Anterior vena cava (tissue), 1 donor: Measurements from ENCODE around the gene FMR1NB.

DNA sequence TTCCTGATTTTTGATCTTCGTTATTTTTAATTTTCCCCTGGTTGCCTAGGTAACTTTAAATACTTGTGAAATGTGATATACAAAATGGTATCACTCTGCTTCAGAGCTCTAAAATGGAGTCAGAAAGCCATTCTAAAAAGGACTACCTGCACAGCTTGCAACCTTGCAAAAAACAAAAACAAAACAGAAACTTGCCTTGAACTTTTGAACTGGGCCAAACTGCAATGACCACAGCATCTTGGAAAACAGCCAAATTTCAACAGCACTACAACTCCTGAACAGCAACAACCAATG, 36.0 kb upstream of the FMR1 start:
- PRO-cap: no peak

GRCh38 chrX:147929813-147930390, 18.2 kb downstream of the FMR1 start:
- PRO-cap: no peak

DNA sequence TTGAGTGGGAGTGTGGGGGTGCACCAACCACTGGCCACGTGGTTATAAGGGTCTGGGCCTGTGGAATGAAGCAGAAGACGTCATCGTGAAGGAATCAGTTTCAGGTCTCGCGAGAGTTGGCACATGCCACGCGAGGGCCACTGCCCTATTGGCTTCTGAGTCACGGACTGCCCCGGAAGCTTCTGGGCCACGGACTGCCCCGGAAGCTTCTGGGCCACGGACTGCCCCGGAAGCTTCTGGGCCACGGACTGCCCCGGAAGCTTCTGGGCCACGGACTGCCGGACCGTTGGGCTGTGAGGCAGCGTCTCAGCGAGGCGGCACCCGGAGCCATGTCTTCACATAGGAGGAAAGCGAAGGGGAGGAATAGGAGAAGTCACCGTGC, at the start of gene FMR1NB:
Gene FMR1NB, plus strand, starts transcription at position 264 of the 382 bp plus-strand sequence.
- PRO-cap: no peak

DNA sequence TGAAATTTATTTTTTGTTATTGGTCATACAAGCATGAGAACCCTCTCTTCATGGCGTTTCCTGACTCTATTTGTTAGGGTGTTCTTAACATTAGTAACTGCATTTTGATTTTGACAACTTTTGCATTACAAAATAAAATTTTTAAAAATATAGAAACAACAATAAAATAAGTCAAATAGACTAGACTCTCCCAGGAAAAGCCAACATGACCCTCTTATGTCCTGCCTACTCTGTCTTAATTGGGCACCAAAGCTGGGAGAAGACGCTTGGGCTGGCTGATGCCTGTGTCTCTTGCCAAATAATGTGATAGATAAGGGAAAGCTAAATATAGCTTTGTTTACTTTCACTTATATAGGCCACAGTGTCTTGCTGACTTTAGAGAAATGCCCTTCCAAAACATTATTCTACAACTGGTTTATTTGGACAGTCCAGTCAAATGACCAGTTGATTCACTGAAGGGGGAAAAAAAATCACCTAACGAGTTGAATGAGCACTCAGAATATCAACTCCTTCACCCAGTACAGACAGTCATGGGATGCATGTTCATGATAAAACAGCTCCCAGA, 54.2 kb downstream of the FMR1NB start:
- PRO-cap: no peak

- PRO-cap: no peak
These were observed 190.1 kb upstream of the AFF2 start for GRCh38 chrX:148310315-148310787.

DNA sequence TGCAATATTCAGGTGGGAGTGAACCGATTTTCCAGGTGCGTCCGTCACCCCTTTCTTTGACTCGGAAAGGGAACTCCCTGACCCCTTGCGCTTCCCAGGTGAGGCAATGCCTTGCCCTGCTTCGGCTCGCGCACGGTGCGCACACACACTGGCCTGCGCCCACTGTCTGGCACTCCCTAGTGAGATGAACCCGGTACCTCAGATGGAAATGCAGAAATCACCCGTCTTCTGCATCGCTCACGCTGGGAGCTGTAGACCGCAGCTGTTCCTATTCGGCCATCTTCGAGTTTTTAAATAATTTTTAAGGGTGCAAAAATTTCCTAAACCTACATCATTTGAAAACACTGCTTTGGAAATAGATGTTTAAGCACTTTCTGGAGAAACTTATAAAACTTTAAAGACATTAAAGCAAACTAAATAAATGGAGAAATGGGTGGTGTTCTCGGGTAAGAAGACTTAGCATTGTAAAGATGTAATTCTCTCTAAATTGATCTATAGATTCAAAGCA, 231.3 kb downstream of the ENSG00000287585 start:
- PRO-cap: no peak

GRCh38 chrX:149545143-149546035, 4.3 kb downstream of the HSFX3 start:
- PRO-cap: no peak

- PRO-cap: no peak
These were observed 47.7 kb downstream of the MAGEA9 start for GRCh38 chrX:149829218-149830095.

DNA sequence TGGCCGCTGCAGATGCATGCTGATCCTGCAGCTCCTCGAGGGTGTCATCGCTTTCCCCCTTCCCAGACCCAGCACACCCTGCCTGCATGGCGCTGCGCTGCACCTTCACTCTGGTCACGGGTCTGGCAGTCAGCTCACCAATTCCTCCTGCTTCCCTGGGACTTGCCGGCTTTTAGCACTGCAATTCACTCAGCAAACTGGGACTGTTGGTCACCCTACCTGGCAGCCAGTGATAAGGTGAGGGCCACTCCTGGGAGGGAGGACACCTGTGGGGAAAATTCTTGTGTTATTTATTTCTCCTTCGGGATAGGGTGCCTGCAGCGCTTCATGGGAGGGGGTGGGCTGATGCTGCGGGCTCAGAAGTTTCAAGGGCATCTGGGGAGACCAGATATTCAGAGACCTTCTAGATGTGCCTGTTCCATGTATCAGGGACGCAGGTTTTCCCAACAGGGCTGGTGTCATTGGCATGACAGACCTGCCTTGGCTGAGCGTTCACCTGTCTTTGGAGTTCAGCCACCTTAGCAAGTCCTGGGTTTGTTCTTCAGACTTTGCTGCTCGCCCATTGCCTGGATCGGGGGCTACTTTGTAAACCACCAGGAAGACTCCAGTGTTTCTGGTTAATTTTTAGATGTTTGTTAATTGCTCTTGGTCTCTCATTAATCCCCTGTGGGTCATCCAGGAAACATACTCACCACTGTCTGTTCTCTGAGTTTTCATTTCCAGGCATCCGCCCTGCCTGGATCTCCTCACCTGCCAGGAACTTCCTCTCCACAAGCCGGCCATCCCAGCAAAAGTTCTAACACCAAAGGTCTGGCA, 7.7 kb upstream of the EOLA2 start:
- PRO-cap: no peak

DNA sequence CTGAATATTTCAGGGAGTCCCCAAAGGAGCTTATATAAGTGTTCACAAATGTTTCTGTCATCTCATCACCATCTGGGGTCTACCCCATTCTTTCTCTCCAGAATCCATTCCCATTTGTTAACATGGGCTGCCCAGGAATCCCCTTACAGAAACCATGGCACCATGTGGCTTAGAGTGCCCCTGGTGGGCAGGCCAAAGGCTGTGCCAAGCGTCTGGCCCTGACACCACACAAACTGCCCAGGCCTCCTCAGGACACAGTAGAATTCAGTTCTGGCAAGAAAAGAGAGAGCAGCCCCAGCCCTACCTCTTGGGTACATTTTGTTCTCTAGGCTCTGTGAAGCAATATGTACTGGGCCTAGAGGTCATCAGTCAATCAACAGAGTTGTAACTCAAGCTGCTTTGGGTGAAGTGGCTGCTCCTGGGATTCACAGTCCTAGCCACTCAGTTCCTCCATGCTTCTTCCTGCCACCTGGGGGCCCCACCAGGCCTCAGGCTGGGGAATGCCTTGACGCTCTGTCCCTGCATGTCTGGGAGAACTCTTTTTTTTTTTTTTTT, 158.2 kb upstream of the MAMLD1 start:
- PRO-cap: no peak

GRCh38 chrX:150507186-150508072, 61.0 kb upstream of the MTM1 start:
- PRO-cap: no peak

GRCh38 chrX:150513381-150513811, 55.0 kb upstream of the MTM1 start:
- PRO-cap: no peak

DNA sequence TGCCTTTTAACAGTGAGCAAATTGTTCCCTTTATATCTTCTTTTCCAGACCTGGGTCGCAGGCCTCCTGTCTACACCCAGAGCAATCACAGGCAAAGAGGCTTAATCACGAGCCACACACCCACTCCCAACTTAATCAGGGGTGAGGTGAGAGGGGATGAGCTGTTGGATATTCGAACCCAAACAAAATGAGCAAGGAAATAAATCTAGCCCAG, 755 bp upstream of the MTMR1 start:
- PRO-cap: no peak

DNA sequence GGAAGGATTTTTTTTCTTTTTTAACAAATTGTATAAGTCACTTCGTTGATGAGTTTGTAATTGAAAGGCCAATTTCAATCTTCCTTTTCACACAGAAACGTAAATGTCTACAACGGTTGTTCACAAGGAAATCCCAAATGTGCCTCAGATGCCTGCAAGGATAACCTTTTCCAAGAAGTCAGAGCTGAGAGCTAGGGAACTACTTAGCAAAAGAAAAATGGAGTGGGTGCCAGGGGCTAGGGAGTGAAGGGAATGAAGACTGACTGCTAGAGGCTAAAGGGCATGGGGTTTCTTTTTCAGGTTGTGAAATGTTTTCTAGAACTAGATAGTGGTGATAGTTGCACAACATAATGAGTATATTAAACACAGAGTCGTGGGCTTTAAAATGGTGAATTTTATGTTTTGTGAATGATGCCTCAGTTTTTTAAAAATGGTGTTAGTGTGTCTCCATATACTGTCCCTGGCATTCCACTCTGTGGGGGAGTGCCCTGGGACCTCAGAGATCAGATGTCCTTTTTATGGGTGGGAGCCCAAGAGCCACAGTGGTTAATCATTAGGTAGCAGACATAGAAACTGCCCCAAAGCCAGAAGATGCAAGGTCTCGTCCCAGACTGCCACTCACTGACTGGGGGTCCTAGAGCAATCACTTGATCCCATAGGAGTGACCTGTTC, 53.3 kb downstream of the CD99L2 start:
- PRO-cap: no peak

GRCh38 chrX:150966535-150966774, 16.7 kb upstream of the HMGB3 start:
- PRO-cap: no peak

DNA sequence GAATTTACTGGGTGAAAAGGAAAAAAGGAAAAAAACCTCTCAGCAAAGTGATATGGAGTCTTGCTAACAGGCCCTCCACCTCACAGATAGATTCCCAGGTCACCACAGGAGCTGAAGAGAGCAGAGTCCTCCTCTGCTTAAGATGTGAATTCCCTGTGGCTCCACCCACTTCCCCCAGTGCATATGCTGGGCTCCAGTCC, 25.1 kb upstream of the PASD1 start:
- PRO-cap: no peak

DNA sequence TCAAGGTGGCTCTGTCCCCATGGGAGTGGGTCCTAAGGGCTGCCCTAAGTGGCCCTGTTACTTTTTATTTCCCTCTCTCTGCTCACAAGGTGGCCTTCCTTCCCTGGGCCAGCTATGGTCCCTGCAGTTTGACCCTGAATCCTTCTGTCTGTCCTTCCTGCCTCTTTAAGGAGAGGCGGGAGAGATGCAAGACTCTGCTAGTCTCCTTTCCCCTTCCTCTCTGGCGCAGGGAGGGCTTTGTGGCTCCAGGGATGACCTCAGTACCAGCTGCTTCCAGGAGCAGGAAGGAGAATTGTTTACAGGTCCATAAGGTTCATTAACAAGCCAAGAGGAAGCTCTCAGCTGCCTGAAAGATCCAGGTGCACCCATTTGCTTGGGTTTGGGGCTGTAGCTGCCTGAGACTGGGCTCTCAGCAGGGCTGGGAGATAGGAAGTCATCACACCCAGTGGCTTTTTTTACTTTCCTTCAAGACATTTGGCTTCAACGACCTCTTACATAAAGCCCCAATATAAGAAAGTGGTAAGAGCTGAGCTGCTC, 4.1 kb upstream of the FATE1 start:
- PRO-cap: no peak

DNA sequence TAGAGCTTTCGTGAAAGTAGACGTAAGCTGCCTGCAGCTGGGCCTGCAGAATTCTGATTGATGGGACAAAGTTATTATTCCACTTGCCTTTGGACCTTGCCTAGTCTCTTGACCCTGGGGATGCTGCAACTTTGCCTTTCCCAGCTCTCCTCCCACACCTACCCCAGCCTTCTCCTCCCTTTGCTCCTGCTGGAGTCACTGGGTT, 11.3 kb upstream of the GABRE start:
- PRO-cap: no peak

DNA sequence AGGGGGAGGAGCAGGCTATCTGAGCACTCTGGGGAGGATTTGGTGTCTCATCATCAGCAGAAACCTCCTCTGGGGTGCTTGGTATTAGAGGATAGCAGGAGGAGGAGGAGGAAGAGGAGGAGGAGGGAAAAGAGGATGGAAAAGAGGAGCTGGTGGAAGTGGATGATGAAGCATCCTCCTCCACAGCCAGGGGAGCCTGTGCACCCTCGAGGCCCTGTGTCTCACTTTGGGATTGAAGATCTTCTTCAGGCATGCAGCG, 3.1 kb downstream of the MAGEA10 start:
- PRO-cap: no peak

DNA sequence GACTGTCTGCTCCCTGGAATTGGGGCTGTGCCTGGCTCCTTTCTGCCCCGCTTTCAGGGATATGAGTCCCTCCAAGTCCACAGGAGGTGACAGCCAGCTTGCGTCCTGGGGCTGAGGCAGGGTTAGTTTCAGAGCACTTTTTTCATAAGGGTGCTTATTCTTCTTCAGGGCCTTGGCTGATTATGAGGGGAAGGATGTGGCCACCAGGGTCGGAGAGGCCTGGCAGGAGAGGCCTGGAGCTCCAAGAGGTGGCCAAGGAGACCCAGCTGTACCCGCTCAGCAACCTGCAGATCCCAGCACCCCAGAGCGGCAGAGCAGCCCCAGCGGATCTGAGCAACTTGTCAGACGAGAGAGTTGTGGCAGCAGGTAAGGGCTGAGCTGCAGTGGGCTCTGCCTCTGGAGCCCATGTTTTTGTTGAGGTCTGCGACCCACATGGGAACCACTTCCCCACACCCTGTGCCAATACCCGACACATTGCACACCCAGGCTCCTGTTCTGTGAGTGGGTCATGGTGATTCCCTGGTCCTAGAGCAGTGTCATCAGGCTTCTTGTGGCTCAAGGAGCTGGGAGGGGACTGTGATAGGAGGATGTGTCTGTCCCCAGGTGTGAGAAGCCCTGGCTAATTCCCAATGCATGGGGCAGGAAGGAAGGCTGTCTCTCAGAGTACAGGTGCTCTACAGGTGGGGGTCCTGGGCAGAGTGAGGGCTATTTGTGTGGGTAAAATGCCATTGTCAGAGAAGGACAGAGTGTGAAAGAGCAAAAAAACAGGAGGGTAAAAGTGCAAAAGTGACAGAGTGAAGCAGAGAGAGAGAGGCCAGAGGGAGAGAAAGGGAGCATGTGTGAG, 47.5 kb downstream of the ZNF185 start:
- PRO-cap: no peak